ENCODE data around the gene PALS1.

- PRO-cap = bidirectional peak, plus-strand start at chr14:67241331, minus-strand start at chr14:67241133
Measured at GRCh38 chr14:67240904-67241626, at the start of gene PALS1. TSS of gene PALS1 (plus strand) at chr14:67241435.

- PRO-cap = no peak
Measured at GRCh38 chr14:67312470-67312726, 47.2 kb downstream of the ATP6V1D start.

DNA sequence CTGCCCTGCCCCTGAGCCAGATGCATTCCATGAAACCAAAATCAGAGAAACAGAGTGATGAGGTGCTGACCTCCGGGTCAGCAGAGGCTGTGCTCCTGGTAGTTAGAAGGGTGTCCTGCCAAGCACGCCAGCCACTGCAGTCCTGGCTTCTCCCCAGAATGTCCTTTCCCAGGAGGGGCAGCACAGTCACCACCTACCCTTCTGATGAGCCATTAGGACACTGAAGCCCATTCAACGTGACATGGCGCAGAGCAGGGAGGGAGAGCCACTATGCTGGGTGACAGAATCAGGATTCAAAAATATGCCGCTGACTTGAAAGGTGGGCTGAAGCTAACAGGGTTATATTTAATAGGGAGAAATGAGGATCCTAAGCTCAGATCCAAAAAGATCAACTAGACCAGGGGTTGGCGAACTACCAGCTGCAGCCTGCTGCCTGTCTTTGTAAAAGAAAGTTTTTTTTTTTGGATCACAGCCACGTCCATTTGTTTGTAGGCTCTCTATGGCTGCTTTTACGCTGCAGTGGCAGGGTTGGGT is 34.5 kb upstream of the PLEK2 start:
- PRO-cap = no peak

DNA sequence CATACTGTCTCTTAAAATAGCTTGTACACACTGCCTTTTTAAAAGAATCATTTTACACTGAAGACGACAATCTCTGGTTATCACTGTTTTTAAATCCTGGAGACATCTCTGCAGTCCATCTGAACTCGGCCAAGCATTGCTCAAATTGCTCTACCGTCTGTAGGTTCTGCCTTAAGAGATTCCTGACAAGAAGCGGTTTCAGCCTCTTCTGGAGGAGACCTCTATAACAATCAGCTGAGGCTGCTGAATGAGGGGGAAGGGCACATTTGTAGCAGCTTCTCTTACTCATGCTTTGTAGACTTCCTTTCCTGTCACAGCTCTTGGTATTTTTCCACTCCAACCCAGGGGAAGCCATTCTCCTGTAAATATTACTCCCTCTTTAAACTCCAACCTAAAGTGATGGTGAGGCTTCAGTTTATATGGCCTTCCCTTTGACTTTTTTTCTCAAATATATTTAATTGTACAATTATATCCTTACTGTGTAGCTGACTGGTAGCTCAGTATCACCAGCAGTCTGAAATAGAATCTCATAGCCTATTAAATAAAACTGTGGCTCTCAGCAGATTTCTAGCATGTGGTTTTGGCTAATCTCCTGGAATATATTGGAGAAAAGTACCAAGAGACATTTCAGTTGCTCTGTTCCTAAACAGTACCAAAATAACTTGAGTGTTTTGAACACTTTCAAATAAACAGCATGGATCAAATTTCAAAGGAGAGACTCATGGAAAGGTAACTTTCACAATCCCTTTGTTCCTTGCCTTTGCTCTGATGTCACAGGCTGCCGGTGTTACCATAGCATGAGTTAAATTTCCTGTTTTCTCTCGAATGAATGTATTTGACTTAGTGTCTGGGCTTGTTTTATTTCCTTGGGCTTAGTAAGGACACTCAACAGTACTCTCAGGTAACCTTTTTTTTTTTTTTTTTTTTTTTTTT is 3.2 kb downstream of the ARG2 start:
- PRO-cap = no peak

- PRO-cap = no peak
Measured at GRCh38 chr14:67653480-67654218, 20.8 kb downstream of the VTI1B start.

DNA sequence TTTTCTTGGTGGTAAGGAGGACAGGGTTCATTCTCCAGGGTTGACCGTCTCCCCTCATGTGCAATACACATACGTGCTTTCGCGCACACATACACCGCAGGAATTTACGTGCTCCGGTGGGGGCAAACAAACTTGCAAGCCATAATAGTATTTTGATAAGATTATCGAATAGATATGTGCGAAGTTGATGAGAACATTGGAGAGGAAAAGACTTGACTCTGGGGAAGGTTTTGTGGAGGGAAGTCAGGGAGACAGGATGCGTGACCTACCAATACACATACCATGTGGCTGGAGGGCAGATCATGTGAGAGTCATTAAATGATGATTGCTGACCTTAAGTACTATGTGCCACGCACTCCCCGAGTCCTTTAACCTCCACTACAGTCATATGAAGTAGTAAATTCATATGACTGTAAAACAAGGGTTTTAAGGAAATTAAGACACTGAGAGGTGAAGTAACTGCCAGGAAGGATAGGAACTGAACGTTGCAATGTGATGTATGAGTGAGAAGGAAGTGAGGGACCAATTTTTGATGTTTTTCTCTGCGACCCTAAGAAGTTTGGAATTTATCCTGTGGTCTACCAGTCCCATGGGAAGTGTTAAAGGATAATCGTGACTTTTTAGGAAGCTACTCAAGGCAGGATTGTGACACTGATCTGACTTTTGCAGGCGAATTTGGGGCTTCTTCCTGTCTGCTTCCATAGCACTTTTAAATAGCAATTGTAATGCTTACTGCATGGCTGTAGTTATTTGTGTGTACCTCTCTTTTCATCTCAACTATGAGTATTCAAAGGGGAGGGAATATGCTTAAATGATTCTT is 1.1 kb downstream of the RAD51B start:
- PRO-cap = unidirectional peak, minus-strand start at position 245 of the sequence

- PRO-cap = no peak
Measured at GRCh38 chr14:67952941-67954014, 133.7 kb downstream of the RAD51B start.

GRCh38 chr14:67962473-67962752 is 142.8 kb downstream of the RAD51B start:
- PRO-cap = no peak

DNA sequence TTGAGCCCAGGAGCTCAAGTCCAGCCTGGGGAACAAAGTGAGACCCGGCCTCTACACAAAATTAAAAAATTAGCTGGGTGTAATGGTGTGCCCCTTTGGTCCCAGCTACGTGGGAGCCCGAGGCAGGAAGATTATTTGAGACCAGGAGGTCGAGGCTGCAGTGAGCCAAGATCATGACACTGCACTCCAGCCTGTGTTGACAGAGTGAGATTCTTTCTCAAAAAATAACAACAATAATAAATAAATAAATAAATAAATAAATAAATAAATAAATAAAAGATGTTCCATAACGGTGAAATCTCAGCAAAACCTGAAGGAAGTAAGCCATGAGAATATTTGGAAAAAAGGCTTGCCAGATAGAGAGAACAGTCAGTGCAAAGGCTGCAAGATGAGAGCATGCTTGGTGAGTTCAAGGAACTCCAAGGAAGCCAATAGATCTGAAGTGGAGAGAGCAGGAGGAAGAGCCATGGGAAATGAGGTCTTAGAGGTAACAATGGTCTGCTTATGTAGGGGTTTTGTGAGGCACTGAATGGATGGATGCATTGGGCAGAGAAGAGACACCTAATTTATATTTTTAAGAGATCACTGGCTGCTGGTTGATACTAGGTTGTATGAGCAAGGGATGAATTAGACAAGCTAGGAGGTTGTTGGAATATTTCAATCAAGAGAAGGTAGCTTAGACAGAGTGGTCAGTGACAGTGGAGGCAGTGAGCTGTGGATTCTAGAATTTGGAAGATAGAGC is 176.8 kb downstream of the RAD51B start:
- PRO-cap = no peak

DNA sequence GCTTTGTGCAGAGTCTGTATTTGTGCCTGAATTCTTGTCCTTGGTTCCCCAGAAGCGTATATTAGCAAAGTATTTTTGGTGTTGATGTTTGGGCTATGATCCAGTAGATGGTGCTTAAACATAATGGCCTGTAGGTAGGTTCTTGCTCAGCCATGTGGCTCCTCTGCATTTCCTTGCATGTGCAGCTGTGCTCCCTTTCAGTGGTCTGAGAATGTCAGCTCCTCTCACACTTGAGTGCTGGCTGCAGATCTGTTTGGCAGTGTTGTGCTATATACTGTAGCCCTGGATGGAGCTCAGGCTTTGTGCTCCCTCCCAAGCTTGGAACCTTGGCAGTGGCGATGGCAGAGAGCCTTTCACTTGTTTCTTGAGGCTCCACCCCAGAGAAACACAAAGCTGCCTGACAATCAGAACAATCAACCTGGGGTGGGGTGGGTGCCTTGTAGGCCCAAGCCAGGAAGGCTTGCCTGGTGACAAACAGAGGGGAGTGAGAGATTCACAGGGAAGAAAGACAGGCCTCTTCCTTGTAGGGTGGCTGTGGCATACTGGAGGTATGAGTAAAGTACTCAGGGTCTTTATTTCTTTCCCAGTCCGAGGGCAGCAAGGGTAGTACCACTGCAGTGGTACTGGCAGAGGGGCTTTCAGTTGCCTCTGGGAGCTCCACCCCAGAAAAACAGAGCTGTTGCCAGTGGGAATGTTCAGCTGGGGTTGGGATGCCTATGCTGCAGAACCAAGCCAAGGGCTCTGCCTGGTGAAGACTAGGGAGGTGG is 255.3 kb downstream of the RAD51B start:
- PRO-cap = no peak

GRCh38 chr14:68229830-68230319 is 410.3 kb downstream of the RAD51B start:
- PRO-cap = no peak

DNA sequence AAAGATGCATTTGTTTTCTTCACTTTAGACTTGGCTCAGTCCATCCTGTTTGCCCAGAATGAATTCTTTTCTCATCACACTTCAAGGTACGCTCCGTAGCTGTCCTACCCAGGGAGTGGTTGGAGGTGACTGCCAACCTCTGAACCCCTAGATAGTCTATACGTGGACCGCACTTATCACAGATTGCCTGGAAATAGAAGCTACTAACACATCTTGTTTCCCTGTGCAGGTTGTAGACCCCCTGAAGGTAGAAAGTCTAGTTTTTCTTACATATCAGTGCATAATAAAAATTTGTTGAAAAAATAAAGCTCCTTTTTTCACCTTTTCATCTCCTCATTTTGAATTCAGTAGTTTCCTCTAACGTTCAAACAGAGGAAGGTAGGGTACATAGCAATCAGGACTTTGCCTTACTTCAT is 422.6 kb downstream of the RAD51B start:
- PRO-cap = no peak

DNA sequence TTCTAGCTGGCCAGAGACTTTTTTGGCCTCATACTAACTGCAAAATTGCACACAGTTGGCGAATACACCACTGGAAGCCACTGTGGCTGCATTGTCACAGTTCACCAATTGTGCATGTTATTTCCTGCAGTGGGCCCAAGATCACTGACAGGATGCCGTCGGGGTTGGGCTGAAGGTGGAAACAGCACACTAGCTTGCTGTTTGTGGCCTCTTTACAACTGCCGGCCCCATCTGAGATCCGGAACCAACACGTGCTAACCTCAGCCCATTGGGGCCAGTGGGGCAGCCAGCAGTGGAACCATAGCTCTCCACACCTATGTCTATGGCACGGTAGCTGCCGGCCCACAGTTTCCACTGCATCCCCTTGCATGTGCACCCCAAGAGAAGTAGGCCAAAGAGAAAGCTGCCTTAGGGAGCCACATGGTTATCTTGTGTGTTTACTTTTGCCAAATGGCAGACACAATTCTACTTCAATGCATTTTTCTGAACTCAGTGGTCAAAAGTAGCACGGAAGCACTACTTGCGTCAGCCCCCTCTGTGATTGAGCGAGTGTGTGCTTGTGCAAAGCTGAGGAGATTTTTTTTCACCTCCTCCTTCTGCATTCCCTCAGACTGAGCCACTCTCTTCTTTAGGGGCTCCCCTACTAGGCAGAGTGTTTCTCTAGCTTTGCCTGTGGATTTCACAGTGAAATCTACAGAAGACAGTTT is 464.0 kb downstream of the RAD51B start:
- PRO-cap = bidirectional peak, plus-strand start at position 263 of the sequence, minus-strand start at position 82 of the sequence; bidirectional peak, plus-strand start at position 586 of the sequence, minus-strand start at position 537 of the sequence

GRCh38 chr14:68307843-68308239 is 485.0 kb downstream of the ZFP36L1 start:
- PRO-cap = no peak

DNA sequence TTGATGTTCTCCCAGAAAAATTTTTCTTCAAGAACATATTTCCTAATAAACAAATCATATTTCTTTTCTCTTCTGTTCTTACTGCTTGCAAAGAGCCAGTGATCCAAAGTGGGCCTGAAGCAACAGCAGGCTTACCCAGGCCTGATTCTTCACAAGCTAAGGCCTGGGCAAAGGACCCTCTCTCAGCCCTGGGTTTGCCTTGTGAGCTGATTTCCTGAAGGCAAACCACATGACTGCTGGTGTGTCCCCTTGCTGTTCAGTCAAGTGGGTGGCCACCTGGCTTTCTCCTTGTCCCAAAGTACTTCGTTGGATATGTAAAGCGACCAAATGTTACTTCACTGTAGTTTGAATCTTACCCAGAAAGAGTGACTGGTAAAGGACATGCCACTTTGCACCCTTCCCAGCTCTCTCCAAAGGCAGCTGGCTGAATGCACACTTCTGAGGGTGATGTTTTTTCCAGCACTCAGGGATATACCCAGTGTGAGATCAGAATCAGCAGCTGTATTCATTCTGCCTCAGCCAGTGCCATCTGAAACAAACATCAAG is 392.9 kb downstream of the ZFP36L1 start:
- PRO-cap = no peak

- PRO-cap = no peak
Measured at GRCh38 chr14:68451445-68451761, 341.5 kb downstream of the ZFP36L1 start.

DNA sequence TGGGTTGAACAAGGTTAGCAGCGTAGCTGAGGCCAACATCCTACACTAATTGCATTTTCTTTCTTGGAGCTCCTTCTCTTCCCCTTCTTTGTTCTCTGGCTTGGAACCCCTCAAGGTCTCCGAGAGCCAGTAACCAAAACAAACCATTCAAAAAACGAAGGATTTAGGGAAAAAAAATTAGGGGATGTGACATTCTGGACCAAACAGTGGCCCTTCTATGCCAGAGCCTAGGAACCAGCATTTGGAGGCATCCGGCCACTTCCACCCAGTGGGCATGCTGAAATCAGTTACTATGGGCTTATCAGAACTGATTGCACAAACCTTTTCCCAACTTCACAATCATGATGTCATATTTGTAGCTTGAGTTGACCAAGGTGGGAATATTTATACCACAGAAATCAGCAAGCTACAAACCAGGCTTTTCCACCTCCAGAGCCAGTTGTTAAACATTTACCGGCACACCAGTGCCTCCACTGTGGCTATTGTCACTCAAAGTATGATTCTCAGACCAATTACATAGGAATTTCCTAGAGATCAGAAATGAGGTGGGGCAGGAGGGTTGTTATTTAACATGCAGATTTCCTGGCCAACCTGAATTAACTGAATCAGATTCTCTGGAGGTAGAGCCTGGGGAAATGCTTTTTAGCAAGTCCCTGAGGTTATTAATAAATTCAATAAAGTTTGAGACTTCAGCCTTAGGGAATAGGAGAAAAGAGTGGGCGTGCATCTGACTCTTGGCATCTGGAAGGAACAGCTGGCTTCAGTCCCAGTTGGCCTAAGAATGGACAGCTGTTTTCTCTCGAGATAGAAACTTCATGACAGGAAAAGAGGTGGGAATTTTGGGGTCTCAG is 273.9 kb downstream of the ZFP36L1 start:
- PRO-cap = no peak

- PRO-cap = no peak
Measured at GRCh38 chr14:68521313-68521804, 271.5 kb downstream of the ZFP36L1 start.

DNA sequence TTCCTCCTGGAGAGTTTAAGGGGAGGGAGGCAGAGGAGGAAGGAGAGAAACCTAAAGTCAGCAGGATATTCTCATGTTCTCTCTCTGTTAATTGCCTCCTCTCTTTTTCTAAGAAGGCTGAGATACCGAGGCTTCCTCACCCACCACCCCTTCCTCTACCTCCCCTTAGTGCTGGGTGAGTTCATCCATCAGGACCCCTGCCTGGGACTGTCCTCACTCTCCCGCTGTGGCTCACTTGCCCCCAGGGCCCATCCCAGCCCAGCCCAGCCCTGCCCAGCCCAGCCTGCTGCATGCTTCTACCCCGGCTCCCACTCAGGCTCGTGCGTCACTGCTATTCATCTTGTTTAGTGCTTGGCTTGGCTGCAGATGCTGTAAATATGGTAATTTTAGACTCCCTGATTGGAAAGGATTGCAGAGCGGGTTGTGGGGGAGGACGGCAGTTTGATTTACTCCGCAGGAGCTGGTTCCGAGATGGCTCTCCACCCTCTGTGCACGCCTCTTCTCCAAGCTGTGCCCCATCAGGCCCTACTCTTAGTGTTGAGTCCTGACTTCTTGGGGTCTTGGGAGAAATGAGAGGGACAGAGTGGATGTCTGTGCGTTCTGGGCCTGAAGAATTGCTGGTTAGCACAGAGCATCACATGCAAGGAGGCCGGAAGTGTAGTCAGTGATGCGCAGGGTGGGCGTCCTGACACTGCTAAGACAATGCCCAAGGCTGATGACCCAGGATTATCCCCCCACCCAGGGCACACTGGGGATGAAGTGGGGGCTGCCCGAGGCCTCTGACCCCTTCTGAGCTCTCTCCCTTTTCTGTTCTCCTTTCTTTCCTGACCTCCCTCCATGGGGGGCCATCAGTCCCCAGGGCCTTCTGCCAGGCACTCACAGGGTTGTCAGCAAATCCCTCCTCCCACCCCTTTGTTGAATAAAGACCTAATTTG is 244.6 kb downstream of the ZFP36L1 start:
- PRO-cap = no peak

GRCh38 chr14:68561404-68562323 is 231.2 kb downstream of the ZFP36L1 start:
- PRO-cap = no peak